Bronchial epithelial cell (primary cell): ENCODE measurements around the gene GUCD1.

GRCh38 chr22:23292226-23292981, 112.1 kb downstream of the BCR start:
- RRBS, 2 experiments, result no CpG with 5 or more reads among the region's 16 CpGs

- RRBS, 2 experiments, result no CpG with 5 or more reads among the region's 23 CpGs
Observed at GRCh38 chr22:23460520-23461022, 119.5 kb downstream of the IGLL1 start.

- RRBS, 2 experiments, result no CpG with 5 or more reads among the region's 7 CpGs
Observed at GRCh38 chr22:23538677-23539064, 41.4 kb downstream of the IGLL1 start.

DNA sequence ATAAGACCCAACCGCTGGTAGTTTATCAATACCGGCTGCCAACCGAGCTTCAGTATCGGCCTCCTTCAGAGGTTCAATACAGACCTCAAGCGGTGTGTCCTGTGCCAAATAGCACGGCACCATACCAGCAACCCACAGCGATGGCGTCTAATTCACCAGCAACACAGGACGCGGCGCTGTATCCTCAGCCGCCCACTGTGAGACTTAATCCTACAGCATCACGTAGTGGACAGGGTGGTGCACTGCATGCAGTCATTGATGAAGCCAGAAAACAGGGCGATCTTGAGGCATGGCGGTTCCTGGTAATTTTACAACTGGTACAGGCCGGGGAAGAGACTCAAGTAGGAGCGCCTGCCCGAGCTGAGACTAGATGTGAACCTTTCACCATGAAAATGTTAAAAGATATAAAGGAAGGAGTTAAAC, 40.5 kb downstream of the IGLL1 start:
- RRBS, 2 experiments, result 0 to 21% methylated on average over 2 of the region's 18 CpGs

DNA sequence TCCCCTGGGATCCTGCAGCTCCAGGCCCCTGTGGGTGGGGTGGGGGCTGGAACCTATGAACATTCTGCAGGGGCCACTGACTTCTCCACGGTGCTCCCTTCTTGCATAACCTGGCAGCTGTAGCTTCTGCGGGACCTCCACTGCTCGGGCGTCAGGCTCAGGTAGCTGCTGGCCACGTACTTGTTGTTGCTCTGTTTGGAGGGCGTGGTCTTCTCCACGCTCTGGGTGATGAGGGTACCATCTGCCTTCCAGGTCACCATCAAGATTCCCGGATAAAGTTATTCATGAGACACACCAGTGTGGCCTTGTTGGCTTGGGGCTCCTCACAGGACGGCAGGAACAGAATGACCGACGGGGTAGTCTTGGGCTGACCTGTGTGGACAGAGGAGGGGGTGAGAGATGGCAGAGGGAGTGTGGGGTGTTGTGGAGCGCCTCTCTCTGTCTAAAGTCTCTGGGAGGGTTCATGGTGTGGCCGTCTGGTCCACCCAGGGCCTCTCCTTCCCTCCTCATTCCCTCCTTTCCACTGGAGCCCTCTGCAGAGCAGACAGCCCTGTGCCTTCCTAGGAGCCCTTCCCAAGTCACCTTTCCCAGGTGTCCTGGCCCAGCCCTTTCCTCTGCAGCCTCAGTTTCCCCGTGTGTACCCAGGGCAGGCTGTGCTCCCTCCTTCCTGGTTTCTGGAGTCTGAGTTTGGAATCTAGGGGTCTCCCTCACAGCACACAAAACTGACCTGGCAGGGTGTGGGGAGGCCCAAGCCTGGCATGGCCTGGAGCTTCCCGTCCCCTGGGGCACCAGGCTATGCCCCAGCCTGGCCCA, 6.7 kb upstream of the DRICH1 start:
- RRBS, 2 experiments, result no CpG with 5 or more reads among the region's 15 CpGs

GRCh38 chr22:23787604-23787981, 827 bp downstream of the SMARCB1 start:
- RRBS, 2 experiments, result no CpG with 5 or more reads among the region's 5 CpGs

DNA sequence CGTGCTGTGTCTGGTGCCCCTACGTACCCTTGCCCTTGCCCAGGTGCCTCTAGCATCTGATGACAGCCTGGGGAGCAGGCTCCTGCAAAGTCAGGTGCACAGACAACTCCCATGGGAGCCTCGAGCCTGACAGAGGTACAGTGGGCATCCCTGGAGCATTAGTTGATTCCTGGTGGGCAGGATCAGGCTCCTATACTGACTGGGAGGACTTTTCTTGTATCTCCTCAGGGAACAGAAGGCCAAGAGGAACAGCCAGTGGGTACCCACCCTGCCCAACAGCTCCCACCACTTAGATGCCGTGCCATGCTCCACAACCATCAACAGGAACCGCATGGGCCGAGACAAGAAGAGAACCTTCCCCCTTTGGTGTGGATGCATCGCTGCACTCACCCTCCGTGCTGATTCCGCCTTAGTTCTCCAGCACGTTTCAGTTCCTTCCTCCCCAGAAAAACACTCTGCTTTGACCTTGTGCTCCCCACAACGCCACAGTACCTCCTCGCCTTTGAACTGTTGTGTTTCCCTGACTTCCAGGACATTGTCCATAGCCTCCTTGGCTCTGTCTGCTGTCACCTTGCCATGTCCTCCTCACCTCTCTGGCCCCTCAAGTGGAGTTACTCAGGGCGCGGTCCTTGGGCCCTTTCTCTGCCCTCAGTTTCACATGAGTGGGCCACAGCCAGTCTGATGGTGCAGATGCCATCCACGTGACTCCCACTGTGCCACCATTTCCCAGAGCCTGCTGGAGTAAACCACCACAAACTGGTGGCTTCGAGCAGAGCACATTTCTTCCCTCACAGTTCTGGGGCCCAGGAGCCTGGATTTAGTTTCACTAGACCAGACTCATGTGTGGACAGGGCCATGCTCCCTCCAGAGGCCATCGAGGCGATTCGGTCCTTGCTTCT, 14.2 kb downstream of the SMARCB1 start:
- RRBS, 2 experiments, result no CpG with 5 or more reads among the region's 19 CpGs

DNA sequence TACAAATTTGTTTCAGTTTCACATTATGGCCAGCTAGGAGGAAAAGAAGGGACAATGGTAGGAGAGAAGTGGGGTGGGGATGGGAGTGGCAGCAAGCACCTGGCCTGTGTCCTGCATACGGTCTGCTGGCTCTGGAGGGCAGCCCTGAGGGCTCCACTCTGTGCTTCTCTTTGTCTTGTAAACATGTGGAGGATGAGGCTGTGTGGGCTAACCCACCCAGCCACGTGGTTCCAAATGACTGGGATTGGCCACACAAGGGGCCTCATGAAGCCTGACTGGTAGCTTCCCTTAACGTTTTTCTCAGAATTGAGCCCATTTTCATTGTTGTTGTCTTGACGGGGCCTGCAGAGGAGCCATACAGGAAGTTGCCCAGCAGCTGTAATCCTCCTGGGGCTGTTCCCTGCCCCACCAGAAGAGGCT, 18.1 kb downstream of the DERL3 start:
- RRBS, 2 experiments, result no CpG with 5 or more reads among the region's 4 CpGs

DNA sequence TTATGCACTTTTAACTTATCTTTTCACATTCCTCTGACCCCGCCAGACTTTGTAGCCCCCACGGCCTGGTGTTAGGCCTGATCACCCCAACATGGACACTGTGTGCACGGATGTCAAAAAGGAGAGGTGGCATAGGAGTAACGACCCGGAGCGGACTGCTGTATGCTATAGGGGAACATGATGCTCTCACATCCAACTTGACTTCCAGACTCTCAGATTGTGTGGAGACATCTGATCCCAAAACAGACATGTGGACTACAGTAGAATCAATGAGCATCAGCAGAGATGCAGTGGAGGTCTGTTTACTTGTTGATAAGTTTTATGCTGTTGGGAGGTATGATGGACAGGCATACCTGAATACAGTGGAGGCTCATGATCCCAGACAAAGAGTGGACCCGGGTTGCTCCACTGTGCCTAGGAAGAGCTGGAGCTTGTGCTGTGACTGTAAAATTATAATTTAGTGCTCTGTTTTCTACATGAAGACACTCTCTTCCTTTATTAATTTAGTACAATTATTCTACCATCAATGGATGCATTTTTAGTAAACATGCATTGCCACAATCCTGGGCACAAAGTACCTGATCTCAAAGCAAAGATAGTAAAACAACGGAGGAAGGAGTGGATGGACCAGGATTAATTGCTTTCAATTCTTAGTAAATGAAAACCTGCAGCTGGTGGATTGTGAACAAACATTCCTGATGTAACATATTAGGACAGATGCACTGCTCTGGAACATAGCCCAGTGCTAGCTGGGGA, 31.7 kb downstream of the GSTT2B start:
- RRBS, 2 experiments, result no CpG with 5 or more reads among the region's 8 CpGs

- RRBS, 2 experiments, result no CpG with 5 or more reads among the region's 14 CpGs
Observed at GRCh38 chr22:24001277-24001772, 3.9 kb downstream of the GSTT4 start.

DNA sequence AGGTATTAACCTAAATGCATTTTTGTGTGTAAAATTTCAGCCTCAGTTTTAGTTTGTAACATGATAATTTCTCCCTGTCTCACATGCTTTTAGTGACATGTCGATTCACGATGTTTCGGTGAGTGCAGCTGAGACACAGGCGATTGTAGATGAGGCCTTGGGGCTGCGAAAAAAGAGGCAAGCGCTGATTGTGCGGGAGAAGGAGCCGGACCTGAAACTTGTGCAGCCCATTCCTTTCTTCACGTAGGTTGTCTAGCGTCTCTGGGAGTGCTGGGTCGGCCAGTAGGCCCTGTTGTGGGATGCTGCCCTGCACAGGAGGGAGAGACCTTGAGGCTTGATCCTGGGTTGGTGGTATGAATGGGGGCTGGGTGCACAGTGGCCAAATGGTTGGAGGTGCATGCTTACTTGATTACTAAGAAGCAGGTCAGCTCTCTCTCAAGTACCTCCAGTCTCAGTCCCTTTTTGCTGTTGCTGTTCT, 39.7 kb downstream of the CABIN1 start:
- RRBS, 2 experiments, result no CpG with 5 or more reads among the region's 11 CpGs

DNA sequence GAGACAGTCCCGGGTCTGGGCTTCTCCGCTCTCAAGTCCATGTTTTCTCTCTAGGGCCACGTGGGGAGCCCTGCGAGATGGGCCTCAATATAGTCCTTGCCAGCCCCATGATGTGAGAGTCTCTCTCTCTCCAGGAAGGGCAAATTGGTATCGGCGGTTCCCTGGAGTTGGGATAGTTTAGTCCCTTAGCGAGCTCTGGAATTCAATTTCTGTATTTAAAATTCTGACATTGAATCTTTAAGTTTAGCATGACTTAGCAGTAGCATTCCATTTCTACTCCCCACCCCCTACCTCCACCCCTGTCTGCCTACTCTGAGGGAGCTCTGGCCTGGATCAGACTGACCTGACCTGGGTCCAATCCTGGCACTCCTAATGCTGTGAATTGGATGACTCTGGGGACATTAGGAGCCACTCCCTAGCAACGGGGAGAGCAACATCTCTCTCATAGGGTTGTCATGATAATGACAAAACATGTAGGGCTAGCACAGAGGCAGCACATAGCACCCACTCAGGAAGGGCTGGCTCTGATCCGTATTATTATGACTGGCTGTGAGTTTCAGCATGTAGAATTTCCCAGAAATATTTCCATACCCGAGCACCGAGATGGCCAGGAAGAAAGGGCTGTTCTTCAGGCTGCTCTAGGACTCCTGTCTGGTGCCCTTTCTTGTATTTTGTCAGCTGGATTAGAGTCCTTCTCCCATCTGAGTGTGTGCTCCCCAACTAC, 40.4 kb downstream of the CABIN1 start:
- RRBS, 2 experiments, result no CpG with 5 or more reads among the region's 11 CpGs

DNA sequence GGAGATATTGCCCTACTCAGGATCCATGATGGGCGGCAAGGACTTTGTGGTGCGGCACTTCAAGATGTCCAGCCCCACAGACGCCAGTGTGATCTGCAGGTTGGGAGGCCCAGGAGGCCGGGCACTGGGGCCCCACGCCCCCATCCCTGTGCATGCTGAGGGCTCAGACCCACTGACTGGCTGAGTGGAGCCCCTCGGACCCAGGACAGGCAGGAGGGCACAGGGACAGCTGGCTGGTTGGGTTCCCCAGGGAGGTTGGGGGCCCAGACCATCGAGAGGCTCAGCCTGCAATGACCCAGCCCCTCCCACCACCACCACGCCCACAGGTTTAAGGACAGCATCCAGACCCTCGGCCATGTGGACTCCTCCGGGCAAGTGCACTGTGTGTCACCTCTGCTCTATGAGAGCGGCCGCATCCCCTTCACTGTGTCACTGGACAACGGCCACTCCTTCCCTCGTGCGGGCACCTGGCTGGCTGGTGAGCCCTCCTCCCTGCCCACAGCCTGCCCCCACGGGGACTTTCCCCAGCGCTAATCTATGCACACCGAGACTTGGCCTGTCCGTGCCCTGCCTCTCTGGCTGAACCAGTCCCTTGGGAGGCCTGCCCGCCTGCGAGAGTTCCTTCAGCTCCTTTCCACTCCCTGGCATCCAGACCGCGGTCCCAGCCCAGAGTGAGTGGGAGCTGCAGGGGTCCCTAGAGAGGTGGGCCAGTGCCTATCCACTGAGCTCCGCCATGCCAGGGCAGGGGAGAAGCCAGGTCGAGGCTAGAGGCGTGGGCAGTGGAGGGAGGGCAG, 2.1 kb downstream of the SUSD2 start:
- RRBS, 2 experiments, result no CpG with 5 or more reads among the region's 26 CpGs

DNA sequence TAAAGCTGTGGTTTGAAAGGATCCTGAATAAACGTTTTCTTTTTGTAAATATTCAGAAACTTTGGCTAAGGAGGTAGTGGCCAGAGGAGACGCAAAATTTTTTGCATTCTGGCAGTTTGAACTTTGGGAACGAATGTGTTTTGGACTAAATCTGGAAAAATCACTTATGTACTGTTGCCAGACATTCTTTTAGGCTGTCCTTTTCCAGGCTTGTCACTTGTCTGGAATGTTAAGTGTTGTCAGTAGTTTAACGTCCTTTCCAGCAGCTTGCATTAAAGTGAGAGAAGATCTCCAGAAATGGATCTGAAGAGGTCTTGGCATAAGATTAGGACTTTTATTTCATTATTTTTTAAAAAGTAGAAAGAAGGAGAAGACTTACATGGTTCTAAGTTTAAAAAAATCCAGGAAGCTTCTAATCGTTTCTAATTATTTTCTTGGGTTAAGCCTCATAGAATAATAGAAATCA, 18.5 kb downstream of the SPECC1L start:
- RRBS, 2 experiments, result no CpG with 5 or more reads among the region's 5 CpGs

- RRBS, 2 experiments, result no CpG with 5 or more reads among the region's 3 CpGs
Observed at GRCh38 chr22:24390010-24390418, 37.4 kb upstream of the ADORA2A start.

GRCh38 chr22:24440193-24440709, 12.9 kb downstream of the ADORA2A start:
- RRBS, 2 experiments, result no CpG with 5 or more reads among the region's 12 CpGs

- RRBS, 2 experiments, result no CpG with 5 or more reads among the region's 8 CpGs
Observed at GRCh38 chr22:24507737-24508203, 12.6 kb downstream of the UPB1 start.

- RRBS, 2 experiments, result 2% methylated on average over 12 of the region's 72 CpGs
Observed at GRCh38 chr22:24554266-24555303, at the start of gene GUCD1. TSS of gene GUCD1 (minus strand) at chr22:24555138.

- RRBS, 2 experiments, result 16 to 31% methylated on average over 8 of the region's 29 CpGs
Observed at GRCh38 chr22:24588232-24589129, 4.4 kb downstream of the LRRC75B start.